Colon Carcinoma Metastatic in the Lung (tissue), 2 donors: ENCODE results near the genes ADAMTS10, OR1M1, OR7D2, PIN1 and S1PR2.

DNA sequence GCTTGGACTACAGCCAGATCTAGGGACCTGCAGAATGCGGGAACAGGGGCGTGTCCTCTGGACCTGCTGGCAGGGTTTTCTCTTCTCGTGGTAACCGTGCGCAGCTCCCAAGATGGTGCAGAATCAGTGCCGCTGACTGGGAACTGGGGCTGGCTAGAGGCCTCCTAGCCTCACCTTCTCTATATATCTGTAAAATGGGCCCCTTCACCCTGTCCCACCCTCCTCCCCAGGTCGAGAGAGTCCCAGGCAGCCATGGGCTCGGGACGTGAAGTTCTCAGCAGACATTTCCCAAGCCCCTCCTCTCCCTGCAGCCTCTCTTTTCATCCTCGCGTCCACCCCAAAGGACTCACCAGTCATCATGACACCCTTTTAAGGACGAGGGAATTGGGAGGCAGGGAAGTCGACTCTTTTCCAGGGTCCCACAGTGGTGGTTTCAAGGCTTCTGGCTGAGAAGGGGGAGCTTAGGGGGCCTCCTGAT is 4.4 kb upstream of the PRAM1 start:
- PRO-cap, 2 experiments, result no peak in any of the 2 experiments

- PRO-cap, 2 experiments, result no peak in any of the 2 experiments
Measured at GRCh38 chr19:8518608-8519148, 4.7 kb upstream of the ZNF414 start.

GRCh38 chr19:8521369-8521662 is 7.3 kb upstream of the ZNF414 start:
- PRO-cap, 2 experiments, result no peak in any of the 2 experiments

- PRO-cap, 2 experiments, result peak in 2 of 2 experiments; most common minus-strand start chr19:8610687 (in 1)
Measured at GRCh38 chr19:8610149-8611292, at the start of gene ADAMTS10. Gene ADAMTS10 (minus strand): TSS chr19:8610715.

DNA sequence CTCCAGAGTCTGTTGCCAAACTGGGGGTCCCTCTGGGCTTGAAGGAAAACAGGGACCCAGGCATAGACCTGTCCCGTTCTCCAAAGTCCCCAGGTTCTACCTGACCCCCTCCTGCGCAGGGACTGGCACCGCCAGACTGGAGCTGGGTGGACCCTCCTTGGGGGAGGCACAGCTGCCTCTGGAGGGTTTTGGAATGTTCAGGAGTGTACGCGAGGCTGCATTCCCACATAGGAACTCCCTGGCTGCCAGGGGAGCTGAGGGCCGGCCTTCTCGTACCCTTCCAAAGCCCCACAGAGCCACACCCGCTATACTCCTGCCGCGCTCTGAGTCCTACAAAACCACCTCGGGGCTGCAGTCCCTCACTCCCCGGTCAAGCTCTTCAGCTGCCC is 76.2 kb upstream of the OR1M1 start:
- PRO-cap, 2 experiments, result no peak in any of the 2 experiments

GRCh38 chr19:9086755-9087174 is at the start of gene OR1M1:
Gene OR1M1 (plus strand): TSS chr19:9087061.
- PRO-cap, 2 experiments, result no peak in any of the 2 experiments

DNA sequence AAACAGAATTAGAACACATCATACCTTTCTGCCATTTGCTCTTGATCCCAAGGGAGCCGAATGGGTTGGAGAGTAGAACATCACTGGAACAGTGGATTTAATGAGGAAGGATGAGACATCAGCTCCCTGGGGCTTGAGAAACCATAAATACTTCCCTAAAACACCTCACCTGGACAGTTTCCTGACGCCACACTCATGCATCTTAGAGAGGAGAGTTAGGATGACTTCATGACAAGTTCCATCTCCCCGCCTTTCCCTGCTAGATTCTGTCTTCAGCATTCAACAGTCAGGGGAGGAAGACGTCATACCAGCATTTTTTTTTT is at the start of gene OR7D2:
Gene OR7D2, plus strand, starts transcription at position 188 of the 323 bp plus-strand sequence.
- PRO-cap, 2 experiments, result no peak in any of the 2 experiments

GRCh38 chr19:9566693-9567432 is 17.4 kb downstream of the ZNF121 start:
- PRO-cap, 2 experiments, result no peak in any of the 2 experiments

DNA sequence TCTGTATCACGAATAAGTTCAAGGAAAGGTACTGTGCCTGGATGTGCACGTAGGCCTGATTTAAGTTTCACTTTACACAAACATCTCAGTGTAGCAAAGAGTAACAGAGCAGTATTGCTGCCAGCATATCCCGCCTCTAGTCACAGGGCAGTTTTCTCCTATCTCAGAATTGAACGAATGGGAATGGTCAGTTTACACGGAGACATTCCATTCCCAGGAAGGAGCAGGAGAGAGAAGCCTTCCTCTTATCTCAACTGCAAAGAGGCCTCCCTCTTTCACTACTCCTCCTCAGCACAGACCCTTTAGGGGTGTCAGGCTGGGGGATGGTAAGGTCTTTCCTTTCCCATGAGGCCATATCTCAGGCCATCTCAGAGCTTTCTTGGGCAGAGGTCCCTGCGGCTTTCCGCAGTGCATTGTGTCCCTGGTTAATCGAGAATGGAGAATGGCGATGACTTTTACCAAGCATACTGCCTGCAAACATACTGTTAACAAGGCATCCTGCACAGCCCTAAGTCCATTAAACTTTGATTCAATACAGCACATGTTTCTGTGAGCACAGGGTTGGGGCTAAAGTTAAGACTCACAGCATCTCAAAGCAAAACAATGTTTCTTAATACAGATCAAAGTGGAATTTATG is 21.2 kb upstream of the ZNF846 start:
- PRO-cap, 2 experiments, result no peak in any of the 2 experiments

GRCh38 chr19:9791546-9792620 is 23.3 kb upstream of the ZNF846 start:
- PRO-cap, 2 experiments, result peak in 2 of 2 experiments; most common minus-strand start chr19:9792533 (in 2)

- PRO-cap, 2 experiments, result no peak in any of the 2 experiments
Measured at GRCh38 chr19:9816452-9817022, 2.3 kb downstream of the FBXL12 start.

- PRO-cap, 2 experiments, result peak in 2 of 2 experiments; most common plus-strand start chr19:9835335 (in 2)
Measured at GRCh38 chr19:9834505-9835751, at the start of gene PIN1. Gene PIN1 (plus strand): TSS chr19:9835318.

GRCh38 chr19:9836128-9836327 is 910 bp downstream of the PIN1 start:
- PRO-cap, 2 experiments, result no peak in any of the 2 experiments

- PRO-cap, 2 experiments, result no peak in any of the 2 experiments
Measured at GRCh38 chr19:9966404-9967102, 30.2 kb upstream of the OLFM2 start.

GRCh38 chr19:10086533-10087421 is 660 bp downstream of the SHFL start:
- PRO-cap, 2 experiments, result peak in 2 of 2 experiments; most common minus-strand start chr19:10086737 (in 2)

GRCh38 chr19:10121835-10122418 is 2.2 kb upstream of the EIF3G start:
- PRO-cap, 2 experiments, result no peak in any of the 2 experiments

DNA sequence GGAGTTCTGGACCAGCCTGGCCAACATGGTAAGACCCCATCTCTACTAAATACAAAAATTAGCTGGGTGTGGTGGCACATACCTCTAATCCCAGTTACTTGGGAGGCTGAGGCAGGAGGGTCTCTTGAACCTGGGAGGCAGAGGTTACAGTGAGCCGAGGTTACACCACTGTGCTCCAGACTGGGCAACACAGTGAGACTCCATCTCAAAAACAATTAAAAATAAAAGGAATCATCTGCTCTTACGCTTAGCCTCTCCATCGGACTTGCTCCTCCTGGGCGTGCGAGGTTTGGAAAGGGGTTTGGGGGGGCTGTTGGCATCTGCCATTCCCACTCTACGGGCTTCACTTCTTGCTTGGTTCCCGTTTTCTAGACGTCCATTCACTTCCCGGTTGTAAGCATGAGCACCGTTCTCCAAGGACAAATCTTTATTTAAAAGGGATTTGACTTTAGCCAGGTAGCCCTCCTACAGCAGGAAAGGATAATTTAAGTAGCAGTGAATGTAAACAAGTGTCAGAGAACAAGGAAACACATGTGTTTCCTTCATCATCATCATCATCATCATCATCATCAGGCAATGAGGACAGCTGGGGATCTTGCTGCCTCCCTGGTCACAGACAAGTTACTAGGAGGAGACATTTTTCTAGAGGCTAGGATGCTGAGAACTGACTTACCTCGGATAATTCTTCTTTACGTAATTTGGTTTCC is 14.5 kb downstream of the DNMT1 start:
- PRO-cap, 2 experiments, result no peak in any of the 2 experiments

DNA sequence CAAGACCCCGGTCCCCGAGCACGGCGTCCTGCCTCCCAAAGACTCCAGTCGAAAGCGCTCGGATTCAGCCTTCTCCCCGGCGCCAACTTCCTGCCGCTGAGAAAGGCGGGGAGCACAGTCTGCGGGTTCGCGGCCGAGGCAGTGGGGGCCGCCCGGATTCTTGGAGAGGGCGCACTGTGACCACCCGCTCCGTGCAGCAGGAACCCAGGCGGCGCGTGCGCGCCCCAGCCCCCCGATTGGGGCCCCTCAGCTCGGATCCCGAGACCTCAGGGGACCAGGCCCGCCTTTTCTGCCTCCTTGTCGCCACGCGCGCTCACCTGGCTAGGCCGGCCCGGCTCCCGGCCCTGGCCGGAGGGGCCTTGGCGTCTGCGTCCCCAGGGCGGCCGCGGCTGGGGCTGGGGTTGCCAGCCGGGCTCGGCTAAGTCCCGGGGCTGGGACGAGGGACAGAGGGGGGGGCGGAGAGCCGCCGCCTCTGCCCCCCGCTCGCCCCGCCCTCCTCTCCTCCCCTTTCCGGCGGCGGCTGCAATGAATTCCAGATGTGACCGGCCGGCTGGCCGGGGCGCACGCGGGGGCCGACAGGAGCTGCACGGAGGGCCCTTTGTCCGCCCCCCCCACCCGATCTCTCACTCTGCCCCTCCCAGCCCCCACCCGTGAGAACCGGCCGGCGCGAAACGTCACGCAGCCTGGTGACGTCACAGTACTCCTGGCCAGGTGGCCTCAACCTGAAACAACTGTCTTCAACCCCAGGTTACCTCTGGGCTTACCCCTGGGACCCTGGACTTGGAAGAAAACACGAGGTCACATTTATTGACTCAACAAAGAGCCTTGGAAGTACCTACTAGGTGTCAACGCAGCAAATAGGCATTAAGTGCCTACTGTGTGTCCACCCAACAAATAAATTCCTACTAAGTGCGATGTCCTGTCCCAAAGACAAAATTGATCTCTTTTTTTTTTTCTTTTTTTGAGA is at the start of gene S1PR2:
Gene S1PR2, minus strand, starts transcription at position 445 of the 967 bp plus-strand sequence.
- PRO-cap, 2 experiments, result peak in 2 of 2 experiments; most common plus-strand start position 535 of the sequence (in 2); most common minus-strand start position 625 of the sequence (in 2)

- PRO-cap, 2 experiments, result peak in 1 of 2 experiments; most common plus-strand start chr19:10332606 (in 1)
Measured at GRCh38 chr19:10332237-10332761, 1.0 kb downstream of the RAVER1 start.

DNA sequence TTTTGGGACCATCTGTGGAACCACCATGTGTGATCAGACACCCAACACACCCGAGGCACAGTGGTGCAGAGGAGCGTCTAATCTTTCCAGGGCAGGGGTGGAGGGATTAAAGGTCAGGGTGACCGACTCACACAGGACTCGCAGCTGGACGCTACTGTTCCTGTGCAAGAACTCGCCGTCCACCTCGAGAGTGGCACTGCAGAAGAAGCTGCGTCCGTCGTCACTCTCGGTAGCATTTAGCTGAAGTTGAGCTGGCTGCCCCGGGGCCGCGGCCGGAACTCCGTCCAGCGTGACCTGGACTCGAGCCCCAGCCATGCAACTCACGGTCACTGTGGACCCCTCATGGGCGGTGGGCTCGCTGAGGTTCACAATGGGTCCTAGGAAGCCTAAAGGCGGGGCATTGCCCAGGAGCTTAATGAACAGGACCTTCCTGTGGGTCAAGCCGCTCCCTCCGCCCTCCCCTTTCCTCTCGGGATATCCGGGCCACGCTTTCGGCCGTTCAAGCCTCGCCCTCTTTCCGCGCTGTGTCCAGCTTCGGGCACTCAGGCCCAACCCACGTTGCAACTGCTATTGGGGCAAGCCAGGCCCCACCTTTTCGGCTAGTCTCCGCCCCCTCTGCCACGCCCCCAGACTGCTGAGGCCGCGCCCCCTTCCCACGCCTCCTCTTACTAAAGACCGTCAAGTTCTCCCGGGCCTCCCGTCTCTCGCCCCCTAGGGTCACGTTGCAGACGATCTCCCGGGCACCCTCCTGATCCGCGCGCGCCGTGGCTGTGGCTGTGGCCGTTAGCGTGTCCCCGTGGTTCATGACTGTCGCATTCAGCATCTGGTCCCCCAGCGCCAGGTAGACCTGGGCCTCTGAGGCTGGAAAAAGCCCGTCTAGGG is 1.3 kb upstream of the RAVER1 start:
- PRO-cap, 2 experiments, result peak in 2 of 2 experiments; most common plus-strand start position 671 of the sequence (in 2); most common minus-strand start position 458 of the sequence (in 2)